Right common carotid artery plus branches (tissue), 1 donor: ENCODE measurements around a stretch of chr3.

DNA sequence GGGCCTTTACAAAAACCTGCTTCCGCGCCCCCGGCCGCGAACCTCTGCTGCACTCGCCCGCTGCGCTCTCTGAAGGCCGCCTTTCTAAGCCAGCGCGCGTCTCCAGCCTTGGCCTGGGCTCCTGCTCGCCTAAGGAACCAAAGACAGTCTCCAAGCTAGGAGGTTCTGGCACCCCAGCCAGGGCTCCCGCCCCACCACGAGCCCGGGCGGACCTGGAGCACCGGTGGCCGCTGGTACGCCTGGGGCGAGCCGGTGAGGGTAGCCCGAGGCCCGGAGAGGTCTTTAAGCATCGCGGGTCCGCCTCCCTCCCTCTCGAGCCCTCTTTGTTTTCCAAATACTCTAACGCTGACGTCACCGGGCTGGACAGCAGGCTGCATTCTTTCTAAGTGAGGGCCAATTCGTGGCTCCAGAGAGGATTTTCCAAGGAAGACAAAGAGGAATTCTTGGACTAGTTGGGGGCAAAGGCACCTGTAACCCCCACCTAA is 731 bp downstream of the AMOTL2 start:
- PRO-cap: bidirectional peak, plus-strand start at position 409 of the sequence, minus-strand start at position 308 of the sequence

- PRO-cap: no peak
Measured at GRCh38 chr3:134462371-134463265, 23.2 kb downstream of the ANAPC13 start.

DNA sequence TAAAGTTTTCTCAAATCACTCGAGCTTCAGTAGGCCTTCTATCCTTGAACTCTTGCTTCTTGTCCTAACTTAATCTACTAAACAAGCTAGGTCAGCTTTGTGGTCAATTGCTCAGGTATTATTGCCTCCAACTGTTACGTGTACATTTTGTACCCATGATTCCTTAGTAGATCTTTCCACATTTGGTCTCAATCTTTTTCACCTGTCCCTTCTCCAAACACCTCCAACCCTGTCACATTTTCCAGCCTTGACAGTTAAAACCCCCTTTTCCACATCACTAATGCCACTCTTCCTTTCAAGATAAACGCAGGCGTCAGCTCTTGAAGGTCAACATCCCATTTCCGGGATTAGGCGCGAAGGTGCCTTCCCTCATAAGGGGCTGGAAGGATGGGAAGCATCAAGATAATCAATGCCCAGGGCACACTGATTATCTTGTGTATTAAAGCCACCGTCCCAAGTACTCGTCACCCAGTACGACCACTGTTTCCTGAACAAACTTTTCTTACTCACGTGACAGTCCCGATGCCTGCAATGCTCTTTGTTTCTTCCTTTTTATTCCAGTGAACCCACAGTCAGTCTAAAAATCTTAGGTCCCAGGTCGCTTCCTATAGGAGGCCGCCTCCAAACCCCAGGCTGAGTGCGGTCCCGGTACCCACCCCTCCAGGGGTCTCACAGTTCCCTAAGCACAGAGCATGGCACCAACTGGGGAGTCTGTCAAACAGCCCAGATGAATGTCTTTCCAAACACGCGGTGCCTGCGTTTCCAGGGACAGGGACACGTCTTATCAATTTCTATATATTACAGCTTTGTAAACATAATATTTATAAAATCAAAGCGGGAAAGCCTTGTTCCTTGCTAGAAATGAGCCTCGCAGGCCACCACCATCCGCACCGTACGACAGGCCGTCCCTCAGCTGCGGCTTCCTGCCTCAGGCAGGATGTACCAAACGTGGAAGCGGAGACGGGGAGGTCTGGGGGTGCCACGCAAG is 681 bp downstream of the ANAPC13 start:
- PRO-cap: bidirectional peak, plus-strand start at position 945 of the sequence, minus-strand start at position 896 of the sequence

- PRO-cap: no peak
Measured at GRCh38 chr3:134486892-134487094, 936 bp downstream of the CEP63 start.

GRCh38 chr3:134487236-134487972 is 1.5 kb downstream of the CEP63 start:
- PRO-cap: unidirectional peak, minus-strand start at chr3:134487502

DNA sequence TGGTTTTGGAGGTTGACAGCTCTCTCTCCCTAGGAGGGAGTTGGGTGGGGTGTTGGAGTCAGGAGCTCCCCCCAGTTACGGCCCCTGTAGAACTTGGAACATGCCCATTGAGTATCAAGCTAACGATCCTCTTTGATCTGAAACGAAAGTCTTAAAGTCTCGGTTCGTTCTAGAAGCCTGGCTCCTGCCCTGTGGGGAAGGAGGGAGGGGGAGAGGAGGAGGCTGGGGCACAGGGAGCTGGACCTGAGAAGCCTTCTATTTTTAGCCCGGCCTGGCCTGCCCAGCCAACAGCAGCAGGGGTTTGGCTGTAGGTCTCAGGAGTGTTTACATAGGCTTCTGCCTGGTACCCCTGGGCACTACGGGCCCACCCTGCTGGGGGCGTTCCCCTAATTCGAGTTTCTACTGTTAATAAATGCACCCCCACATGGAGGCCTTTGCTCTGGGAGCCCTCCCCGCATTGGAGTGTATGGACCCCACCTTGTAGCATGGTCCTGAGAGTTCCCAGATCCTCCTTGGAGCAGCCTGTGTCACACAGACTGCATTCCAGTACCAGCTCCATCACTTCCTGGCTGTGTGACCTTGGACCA is 824 bp upstream of the KY start:
- PRO-cap: unidirectional peak, minus-strand start at position 193 of the sequence

- PRO-cap: no peak
Measured at GRCh38 chr3:134659655-134660016, 8.8 kb upstream of the KY start.

- PRO-cap: no peak
Measured at GRCh38 chr3:134666409-134666961, 15.7 kb upstream of the KY start.

DNA sequence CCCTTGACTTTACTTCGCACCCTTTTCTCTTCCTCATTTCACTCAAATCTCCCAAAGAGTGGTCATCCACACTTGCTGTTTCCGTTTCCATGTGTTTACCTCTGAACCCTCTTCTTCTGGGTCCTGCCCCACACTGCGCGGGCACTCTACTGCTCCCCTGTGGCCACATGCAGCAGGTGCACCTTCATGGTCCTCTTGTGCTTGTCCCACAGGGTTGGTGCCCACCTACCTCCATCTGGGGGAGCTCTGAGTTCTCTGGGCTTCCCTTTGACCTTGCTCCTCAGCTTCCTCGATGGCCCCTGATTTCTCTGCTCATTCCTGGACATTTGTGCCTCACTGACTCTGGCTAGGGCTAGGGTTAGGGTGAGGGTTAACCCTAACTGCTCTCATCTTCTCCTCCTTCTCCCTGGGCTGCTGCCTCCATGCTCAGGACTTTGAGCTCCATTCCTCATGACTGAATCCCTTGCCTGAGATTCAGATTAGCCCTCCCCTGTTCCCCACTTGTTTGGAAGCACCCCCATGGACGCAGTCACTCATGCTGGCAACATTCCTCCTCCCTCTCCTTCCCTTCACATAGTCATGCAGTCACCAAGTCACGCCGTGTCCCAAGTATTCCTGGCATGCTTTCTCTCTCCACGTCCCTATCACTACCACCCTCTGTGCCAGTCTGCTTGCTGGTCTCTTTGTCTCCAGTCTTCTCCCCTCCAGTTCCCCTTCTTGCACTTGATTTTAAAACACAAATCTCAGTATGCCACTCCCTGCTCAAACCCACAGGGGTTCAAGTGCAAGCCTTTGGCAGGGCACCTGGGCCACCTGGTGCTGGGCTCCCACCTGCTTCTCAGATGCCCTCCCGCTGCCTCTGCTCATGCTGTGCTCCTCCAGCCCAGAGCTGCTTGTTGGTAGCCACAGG is 26.7 kb upstream of the KY start:
- PRO-cap: no peak

DNA sequence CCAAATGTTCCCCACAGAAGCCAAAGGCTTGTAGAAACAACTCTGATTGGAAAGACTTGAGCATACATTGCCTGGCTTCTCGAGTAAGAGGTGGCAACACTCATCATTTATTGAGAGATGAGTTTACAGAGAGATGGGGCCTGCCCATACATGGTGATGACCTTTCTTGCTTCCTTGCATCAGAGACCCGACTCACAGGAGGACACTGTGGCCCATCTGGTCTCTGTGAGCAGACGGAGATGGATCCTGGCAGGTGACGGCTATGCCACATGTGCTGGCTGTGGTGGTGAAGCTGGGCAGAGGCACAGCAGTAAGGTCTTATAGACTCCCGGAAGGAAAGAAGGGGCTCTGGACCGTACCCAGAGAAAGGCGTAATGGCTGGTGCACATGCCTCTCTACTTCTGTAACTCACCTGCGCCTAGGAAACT is 44.5 kb upstream of the KY start:
- PRO-cap: no peak

DNA sequence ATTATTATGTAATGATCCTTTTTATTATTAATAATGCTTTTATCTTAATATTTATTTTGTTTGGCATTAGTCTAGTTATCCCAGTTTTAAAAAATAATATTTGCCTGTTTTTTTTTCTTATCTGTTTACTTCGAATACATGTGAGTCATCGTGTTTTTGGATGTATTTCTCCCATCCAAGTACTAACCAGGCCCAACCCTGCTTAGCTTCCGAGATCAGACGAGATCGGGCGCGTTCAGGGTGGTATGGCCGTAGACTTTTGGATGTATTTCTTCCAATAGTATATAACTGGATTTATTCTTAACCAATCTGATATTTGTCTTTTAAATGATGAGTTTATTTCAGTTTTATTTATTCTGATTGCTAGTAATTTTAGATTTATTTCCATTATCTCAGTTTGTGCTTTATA is 11.8 kb upstream of the EPHB1 start:
- PRO-cap: no peak

GRCh38 chr3:135965298-135965603 is 277 bp upstream of the PPP2R3A start:
- PRO-cap: bidirectional peak, plus-strand start at chr3:135965772, minus-strand start at chr3:135965529

GRCh38 chr3:136098715-136099283 is 97.3 kb downstream of the MSL2 start:
- PRO-cap: no peak

DNA sequence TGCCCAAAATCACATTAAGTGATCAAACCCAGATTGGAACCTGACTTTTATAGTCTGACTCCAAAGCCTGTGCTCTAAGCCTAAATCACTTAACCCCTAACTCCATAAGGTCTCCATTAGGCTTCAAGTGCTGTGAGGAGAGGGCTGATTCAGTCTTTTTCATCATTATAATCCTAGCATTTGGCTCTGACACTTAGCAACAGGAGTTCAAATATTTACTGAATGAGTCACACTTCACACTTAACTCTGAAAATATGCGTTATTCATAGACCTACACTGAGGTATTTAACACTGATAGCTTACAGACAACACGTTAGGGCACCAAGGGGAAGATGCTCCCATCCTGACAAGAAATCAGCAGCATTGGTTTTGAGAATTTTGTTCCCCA is 53.6 kb downstream of the MSL2 start:
- PRO-cap: no peak

DNA sequence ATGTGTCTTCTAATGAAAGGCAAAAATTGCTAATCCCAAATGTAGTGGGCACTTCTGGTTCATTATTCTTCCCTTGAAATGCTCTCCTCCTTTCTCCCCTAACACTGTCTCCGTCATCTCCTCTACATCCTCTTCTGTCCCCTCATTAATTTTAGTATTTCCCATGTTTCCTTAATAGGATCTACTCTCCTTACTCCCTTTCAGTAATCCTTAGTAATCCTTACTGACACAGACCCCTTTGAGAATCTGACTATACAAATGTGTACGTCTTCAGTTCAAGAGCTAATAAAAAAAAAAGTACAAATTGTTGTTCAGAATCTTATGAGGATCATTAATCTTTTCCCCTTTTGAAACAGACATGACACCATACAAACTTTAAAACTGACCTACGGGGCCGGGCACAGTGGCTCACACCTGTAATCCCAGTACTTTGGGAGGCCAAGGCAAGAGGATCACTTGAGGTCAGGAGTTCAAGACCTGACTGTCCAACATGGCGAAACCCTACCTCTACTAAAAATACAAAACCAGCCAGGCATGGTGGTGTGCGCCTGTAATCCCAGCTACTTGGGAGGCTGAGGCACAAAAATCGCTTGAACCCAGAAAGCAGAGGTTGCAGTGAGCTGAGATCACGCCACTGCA is 23.5 kb downstream of the MSL2 start:
- PRO-cap: no peak

DNA sequence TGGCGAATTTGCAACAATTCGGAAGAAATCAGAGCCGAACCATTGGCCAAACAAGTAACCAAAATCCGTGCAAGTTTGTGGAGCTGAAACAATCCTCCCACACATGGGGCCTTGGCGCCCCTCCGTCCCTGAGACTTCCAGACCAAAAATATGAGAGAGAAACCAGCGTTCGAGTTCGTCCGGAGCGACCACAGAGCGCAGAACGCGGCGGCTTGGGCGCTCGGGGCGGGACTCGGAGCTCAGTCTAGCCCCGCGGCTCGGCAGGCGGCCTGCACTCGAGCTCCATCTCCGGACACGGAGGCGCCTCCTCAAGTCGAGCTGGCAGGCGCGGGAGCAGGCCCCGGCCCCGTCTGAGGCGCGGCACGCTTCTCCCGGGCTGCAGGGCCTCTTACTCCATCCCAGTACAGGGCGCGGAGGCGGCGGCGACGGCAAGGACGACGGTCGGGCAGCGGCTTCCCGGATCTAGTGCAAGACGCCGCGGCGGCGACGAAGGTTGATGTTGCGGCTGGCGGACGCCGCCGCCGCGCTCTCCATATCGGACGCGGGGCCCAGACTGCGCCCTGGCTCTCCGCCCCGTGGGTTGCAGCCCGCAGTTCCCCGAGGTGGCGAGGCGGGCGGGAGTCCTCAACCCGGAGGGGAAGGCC is 823 bp downstream of the MSL2 start:
- PRO-cap: bidirectional peak, plus-strand start at position 274 of the sequence, minus-strand start at position 286 of the sequence; bidirectional peak, plus-strand start outside the sequence, minus-strand start at position 469 of the sequence

GRCh38 chr3:136839770-136840738 is 21.1 kb downstream of the SLC35G2 start:
- PRO-cap: no peak

DNA sequence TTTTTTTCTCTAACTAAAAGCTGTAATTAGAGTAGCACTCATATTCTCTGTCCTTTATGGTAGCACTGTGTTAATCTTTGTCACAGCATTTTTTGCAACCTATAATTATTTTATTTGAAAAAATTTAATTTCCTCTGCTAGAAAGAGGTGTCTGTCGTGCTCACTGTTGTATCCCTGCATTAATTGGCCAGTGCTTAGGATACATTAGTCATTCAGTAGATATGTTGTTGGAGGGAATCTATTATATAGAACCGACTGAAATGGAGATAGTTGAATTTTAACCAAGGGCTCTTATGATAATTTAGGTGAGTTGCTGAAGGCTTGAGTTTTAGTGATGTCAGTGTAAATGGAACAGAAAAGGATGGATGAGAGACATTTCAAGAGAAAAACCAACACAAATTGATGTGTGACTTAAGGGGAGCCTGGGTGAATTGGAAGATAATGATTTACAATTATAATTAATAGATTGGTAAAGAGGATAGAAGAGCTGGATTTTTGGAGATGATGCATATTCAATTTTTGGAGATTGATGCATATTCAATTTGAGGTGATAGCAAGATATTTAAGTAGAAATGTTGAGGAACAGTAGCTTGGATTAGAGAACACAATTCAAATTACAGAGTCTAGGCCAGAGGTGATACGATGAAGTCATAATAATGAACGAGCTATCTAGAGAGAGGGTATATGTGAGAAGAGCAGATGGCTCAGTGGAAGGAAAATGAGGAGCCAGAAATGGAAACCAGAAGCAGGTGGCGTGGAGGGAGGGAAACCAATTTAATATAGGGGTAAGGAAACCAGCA is 21.6 kb downstream of the NCK1 start:
- PRO-cap: no peak

- PRO-cap: no peak
Measured at GRCh38 chr3:136969425-136969907, 11.7 kb downstream of the IL20RB start.

DNA sequence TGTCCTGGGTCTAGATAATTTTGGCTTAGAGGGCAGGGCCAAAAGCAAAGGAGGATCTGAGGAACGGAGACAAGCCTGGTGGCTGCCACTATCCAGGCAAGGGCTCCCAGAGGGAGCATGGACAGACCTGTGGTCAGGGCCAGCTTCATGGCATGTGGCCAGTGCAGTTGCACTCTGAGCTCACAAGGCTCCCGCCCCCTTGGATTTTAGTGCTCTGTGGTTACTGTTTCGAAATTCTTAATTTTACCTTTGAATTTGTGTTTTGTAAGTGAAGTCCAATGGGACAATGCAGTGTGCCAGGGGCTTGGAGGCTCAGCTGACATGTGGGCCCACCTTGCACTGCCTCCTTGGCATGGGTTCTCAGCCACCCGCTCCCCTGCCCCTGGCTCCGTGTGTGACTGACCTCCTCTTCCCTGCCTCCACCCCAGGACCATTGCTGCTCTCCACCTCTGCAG is 65.6 kb downstream of the IL20RB start:
- PRO-cap: no peak